NT2/D1 (cell line): ENCODE results near the genes CATSPER1 and GAL3ST3.

GRCh38 chr11:65653863-65654340, 8.8 kb downstream of the RELA start:
- RRBS, 2 experiments, result no CpG with 5 or more reads among the region's 3 CpGs

DNA sequence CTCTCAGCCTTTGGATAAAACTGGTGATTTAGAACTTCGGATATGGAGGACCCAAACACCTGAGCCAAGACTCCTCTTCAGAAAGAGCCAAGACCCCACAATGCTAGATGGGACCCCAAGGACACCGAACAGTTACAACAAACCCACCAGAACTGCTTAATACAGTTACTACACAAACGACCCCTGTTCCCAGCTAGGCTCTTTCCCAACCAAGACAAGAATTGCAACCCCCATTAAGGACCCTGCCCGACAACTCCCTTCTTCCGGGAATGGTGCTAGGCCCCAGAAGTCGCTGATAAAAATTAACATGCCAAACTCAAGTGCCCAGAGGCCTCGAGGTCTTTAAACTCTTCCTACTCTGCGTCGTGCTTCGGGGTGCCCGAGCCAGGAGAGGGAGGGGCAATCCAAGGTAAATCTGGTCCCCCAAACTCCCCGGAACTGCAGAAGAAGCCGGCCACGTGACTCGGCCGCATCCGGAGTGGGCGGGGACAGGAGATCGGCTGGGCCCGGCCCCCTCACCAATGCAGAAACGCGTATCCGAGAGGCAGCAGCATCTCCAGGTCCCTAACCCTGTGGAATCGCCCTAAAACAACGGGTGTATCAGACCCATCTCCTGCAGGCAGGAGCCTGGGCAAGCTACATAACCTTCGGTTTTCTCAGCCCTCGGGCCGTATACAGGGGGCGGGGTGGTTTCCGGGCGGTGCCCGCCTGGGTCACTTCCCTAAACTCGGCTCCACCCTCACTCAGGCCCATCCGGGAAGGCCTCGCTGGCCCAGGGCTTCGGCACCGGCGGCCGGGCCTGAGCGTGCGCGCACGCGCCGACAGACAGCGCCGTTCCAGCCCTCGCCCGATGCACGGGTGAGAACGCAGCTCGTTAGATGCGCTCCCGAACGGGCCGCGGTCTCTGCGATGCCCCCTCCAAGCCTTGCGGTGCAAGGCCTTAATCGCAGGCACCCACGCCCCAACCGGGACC, 1.1 kb downstream of the CFL1 start:
- RRBS, 2 experiments, result 1 to 2% methylated on average over 6 of the region's 62 CpGs

DNA sequence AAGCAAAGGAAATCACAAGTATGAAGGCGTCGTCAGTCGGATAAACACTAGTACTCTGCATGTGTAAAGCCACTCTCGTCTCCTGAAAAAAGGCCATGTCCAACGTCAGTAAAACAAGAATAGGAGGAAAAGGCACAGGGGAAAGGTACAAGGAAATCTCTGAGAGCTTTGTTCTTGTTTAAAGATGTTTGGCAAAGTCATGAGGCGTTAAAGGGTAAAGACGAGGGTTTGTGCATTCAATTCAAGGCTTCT, 580 bp upstream of the CFL1 start:
- RRBS, 2 experiments, result no CpG with 5 or more reads among the region's 7 CpGs

DNA sequence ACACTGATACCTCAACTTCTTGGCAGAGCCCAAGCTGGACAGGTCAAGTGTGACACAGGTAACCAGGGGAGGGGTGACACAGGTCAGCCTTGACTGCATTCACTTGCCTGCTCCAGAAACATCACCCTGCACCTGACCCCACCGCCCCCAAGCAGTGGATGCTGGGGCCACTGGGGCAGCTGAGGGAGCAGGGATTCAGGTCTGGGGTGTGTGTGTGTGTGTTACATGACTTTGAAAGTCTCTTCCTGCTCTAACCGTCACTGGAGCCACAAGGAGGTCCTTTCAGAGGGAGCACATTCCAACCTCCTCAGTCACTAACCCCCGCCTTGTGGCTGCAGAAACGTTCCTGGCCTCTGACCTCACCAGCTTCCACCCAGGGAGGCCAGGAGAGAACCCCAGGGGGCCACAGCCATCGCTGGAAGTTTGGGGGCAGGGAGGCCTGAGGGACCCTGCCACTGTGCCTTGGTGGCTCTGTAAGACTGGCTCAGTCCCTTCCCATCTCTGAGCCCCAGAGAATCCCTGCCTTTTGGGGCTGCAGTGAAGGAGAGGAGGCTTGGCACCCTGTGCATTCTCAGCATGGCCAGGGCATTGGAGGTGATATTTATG, 2.9 kb upstream of the FOSL1 start:
- RRBS, 2 experiments, result no CpG with 5 or more reads among the region's 5 CpGs

GRCh38 chr11:65956536-65957144, 4.9 kb upstream of the SART1 start:
- RRBS, 2 experiments, result no CpG with 5 or more reads among the region's 10 CpGs

DNA sequence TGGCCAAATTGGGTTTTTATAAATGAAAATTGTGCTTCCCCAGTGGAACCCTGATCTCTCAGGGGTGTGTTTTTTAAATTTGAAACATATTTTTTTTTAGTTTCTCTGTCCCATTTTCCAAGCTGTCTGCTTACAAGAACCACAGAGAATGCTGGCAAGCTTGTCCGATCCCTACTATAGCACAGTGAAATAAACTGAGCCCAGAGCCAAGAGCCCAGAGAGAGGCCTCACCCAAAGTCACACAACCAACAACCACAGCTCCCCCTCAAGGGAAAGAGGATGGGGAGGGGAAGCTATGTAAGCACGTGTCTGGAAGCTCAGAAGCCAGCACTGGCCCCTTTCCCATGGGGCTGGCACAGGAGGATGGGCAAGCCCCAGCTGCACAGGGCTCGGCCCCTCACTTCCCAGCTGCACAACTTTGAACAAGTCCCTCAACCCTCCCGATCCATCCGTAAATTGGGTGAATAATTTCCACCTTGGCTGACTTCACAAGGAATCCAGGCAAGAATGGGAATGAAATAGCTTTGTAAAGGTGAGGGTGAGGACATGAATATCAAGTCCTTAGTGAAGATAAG, 3.2 kb upstream of the SART1 start:
- RRBS, 2 experiments, result no CpG with 5 or more reads among the region's 5 CpGs

DNA sequence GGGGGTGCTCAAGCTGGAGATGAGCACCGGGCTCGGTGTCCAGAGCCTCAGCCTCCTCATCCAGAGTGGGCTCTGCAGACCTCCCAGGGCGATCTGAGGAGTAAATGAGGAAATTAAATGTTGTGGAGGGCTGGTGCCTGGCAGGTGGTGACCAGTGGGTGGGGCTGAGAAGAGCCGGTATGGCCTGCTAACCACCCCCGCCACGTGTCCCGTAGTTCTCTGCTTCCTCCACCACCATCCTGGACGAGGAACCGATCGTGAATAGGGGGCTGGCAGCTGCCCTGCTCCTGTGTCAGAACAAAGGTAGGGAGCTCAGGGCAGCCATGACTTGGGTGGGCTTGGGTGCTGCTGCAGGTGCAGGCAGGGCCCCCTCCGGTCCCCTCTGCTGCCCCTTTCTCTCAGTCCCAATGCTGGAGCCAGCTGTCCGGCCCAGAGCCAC, 15.3 kb downstream of the SART1 start:
- RRBS, 2 experiments, result 69 to 93% methylated on average over 1 to 2 of the region's 12 CpGs

- RRBS, 2 experiments, result no CpG with 5 or more reads among the region's 12 CpGs
Measured at GRCh38 chr11:66026190-66026799, at the start of gene CATSPER1. TSS of gene CATSPER1 (minus strand) at chr11:66026479.

DNA sequence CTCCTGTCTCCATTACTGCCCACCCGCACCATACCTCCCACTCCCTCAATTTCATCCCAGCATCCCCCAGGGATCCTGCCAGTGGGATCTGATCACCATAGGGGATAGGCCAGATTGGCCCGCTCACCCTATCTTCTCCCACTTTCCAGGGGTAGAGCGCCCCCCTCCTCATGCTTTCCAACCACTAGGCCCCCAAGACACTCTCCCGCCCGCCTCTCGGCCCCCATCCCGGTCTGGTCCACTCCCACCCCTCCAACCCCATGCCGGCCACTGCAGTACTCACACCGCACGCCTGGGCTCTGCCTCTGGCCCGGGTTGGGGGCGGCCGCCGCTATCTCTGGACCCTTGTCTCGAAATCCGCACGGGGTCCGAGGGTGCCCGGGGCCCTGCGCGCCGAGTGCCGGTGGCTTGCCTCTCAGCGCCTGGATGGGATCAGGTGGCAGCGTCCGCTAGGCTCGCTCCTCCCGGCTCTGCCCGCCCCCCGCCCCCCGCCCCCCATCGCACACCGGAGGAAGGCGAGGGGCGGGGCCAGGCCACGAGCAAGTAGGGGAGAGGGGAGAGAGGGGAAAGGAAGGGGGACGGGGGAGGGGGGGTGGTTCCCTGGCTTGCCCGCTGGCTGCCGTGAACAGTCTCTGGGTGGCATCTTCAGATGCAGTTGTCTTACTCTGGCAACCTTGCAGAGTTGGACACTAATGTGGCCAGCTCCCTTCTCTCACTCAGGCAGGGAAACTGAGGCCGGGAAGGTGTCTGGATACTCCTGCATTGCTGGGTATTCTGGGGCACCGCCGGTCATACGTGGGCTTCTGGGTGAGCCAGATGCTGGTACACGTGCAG, at the start of gene GAL3ST3:
Gene GAL3ST3, minus strand, starts transcription at position 434 of the 834 bp plus-strand sequence.
- RRBS, 2 experiments, result 2 to 3% methylated on average over 23 of the region's 44 CpGs

DNA sequence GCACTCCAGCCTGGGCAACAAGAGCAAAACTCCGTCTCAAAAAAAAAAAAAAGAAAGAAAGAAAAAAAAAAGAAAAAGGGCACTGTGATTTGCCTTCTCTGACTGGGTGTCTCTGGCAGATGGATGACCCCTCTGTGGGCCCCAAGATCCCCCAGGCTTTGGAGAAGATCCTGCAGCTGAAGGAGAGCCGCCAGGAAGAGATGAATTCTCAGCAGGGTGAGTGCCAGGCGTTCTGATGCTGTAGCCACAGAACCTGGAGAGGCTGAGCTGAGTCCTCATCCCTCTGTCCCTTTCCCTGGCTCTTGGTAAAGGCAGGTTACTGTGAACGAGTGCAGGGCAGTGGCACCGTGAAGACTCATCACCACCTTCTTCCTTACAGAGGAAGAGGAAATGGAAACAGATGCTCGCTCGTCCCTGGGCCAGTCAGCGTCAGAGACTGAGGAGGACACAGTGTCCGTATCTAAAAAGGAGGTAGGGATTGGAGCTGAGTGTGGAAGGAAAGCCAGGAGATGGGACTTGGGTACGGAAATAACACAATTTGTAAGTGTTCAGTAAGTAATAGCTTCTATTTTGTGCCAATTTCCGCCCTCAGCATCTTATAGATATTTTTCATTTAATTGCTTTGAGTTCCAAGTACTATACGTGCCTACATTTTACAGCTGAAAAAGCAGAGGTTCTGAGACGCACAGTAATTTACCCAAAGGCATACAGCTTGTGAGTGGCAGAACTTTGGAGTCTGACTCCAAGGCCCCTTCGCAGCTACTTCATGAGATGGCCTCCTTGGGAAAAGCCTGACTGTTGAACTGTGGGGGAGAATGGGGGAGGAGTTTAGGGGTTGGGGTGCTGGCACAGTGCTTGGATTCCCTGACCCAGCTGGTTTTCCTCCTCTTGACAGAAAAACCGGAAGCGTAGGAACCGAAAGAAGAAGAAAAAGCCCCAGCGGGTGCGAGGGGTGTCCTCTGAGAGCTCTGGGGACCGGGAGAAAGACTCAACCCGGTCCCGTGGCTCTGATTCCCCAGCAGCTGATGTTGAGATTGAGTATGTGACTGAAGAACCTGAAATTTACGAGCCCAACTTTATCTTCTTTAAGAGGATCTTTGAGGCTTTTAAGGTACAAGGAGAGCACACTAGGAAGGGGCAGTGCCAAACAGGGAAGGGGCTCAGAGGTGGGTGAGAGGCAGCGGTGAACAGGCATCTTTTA, 6.2 kb downstream of the SF3B2 start:
- RRBS, 2 experiments, result 93 to 98% methylated on average over 5 of the region's 24 CpGs

- RRBS, 2 experiments, result no CpG with 5 or more reads among the region's 6 CpGs
Measured at GRCh38 chr11:66080937-66081351, 10.9 kb downstream of the PACS1 start.

- RRBS, 2 experiments, result no CpG with 5 or more reads among the region's 2 CpGs
Measured at GRCh38 chr11:66327132-66327441, 9.1 kb downstream of the RIN1 start.

- RRBS, 2 experiments, result no CpG with 5 or more reads among the region's 22 CpGs
Measured at GRCh38 chr11:66327809-66329027, 8.0 kb downstream of the RIN1 start.

DNA sequence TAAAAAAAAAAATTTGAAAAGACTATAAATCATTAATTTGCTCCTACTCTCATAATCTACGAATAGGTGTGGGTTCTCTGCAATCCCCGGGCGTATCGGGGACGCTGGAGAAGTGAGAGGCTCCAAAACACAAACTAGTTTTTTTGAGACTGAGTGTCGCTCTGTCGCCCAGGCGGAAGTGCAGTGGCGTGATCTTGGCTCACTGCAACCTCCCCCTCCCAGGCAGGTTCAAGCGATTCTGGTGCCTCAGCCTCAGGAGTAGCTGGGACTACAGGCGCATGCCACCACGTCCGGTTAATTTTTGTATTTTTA, 707 bp upstream of the SLC29A2 start:
- RRBS, 2 experiments, result 0 to 2% methylated on average over 2 of the region's 13 CpGs

GRCh38 chr11:66393252-66393686, 21.7 kb upstream of the SLC29A2 start:
- RRBS, 2 experiments, result no CpG with 5 or more reads among the region's 6 CpGs

DNA sequence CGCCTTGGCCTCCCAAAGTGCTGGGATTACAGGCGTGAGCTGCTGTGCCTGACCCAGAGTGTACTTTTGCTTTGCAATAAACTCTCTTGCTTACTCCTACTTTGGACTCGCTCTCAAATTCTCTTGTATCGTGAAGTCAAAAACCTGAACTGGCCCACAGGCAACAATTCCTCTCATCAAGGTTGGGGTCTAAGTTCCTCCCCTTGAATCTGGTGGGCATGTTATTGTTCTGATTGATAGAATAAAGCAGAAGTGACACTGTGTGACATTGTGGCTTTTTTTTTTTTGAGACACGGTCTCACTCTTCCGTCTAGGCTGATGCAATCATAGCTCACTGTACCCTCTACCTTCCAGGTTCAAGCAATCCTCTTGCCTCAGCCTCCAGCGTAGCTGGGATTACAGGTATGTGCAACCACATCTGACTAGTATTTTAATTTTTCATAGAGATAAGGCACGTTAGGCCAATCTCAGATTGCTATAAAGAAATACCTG, 8.9 kb upstream of the PELI3 start:
- RRBS, 2 experiments, result no CpG with 5 or more reads among the region's 8 CpGs

DNA sequence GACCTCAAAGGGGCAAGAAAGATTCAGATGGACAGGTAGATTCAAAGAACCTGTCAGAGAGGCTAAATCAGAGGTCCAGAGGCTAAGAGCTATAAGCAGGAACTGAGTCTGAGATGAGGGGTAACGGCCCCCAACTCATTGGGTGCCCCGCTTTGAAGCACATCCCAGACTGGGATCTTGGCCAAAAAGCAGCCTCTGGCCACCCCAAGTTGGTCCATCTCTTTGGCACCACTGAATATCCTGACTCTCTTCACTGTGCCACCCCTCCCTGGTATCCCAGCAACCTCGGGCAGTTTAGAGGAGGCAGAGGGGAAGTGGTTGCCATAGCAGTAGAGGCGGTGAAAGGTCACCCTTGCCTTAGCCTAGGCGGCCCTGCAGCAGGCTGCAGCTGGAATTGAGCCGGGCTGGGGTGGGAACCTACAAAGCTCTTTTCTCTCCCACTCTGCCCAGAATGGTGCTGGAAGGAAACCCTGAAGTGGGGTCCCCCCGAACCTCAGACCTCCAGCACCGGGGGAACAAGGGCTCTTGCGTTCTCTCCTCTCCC, 1.0 kb downstream of the PELI3 start:
- RRBS, 2 experiments, result 92% methylated on average over 1 of the region's 9 CpGs; no CpG with 5 or more reads in 1 of the 2 experiments

GRCh38 chr11:66545479-66545954, 331 bp downstream of the ZDHHC24 start:
- RRBS, 2 experiments, result 0 to under 1% methylated on average over 4 to 11 of the region's 30 CpGs

GRCh38 chr11:66607190-66607706, 9.2 kb upstream of the RBM14 start:
- RRBS, 2 experiments, result no CpG with 5 or more reads among the region's 6 CpGs

DNA sequence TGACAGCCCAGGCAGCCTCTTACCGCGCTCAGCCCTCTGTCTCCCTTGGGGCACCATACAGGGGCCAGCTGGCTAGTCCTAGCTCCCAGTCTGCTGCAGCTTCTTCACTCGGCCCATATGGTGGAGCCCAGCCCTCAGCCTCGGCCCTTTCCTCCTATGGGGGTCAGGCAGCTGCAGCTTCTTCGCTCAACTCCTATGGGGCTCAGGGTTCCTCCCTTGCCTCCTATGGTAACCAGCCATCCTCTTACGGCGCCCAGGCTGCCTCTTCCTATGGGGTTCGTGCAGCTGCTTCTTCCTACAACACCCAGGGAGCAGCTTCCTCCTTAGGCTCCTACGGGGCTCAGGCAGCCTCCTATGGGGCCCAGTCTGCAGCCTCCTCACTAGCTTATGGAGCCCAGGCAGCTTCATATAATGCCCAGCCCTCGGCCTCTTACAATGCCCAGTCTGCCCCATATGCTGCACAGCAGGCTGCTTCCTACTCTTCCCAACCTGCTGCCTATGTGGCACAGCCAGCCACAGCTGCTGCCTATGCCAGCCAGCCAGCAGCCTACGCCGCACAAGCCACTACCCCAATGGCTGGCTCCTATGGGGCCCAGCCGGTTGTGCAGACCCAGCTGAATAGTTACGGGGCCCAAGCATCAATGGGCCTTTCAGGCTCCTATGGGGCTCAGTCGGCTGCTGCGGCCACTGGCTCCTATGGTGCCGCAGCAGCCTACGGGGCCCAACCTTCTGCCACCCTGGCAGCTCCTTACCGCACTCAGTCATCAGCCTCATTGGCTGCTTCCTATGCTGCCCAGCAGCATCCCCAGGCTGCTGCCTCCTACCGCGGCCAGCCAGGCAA, 8.5 kb downstream of the RBM14 start:
- RRBS, 2 experiments, result no CpG with 5 or more reads among the region's 21 CpGs